Cardiac muscle cell (in vitro differentiated cells and primary cell): Measurements from ENCODE around the gene RBBP9.

- RAMPAGE, long total RNA = no peak
- RRBS = no CpG with 5 or more reads among the region's 7 CpGs
Measured at GRCh38 chr20:17835245-17835506, 133.4 kb downstream of the SNX5 start.

- RAMPAGE, long total RNA = no peak
- RRBS = no CpG with 5 or more reads among the region's 7 CpGs
Measured at GRCh38 chr20:17925056-17925703, 43.4 kb downstream of the SNX5 start.

- RAMPAGE, long total RNA = no peak
- RRBS = no CpG with 5 or more reads among the region's 7 CpGs
Measured at GRCh38 chr20:17941304-17941896, 27.2 kb downstream of the SNX5 start.

DNA sequence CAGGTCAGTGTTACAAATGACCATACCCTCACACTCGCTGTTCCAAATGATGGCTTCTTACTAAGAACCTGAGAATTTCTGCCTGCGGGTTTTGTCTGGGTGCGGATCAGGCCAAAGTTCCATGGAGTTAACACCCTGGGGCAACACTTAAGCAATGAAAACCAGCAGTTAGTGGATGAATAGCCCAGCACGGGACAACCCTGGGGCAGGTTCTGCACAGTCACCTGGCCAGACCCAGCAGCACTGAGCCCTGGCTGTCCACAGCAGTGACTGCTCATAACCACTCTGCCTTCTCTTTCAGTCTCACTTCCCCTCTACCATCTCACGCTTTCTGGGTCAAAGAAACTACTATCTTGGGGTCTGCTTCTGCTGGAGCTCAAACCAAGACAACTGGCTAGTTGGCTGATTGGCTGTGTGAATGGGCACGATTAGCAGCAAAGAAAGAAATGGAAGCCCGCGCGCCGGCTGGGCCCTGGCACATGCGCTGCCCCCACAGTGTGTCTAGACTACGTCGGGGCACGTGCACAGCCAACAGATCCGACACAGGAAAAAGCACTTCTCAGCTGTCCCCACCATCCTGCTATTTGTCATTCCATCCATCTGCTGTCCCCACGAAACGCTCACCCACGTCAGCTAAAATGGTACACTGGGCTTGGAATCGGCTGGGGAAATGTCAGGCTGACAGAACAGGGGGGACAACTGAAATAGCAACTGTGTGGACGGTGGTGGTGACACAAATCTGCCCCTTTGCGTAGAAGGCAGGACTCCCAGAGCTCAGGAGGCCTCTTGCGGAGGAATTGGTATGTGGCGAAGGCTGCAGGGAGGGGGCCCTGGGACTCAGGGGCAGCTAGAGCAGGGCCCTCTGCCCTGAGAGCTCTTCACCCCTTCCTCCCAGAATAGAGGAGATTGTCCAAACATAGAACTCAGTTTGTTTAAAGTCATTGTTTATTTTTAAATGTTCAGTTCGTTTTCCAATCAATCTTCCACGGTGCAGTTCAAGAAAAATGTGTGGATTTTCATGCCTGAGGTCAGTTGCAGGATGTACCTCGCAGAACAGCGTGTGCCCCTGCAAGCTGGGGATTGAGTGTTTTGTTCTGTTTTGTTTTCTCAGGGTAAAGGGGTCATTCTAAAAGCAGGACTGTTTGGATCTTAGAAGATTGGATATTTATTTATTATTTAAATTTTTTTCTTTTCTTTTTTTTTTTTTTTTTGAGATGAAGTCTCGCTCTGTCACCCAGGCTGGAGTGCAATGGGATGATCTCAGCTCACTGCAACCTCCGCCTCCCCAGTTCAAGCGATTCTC is 36.9 kb downstream of the MGME1 start:
- RAMPAGE, long total RNA = no peak
- RRBS = no CpG with 5 or more reads among the region's 30 CpGs

DNA sequence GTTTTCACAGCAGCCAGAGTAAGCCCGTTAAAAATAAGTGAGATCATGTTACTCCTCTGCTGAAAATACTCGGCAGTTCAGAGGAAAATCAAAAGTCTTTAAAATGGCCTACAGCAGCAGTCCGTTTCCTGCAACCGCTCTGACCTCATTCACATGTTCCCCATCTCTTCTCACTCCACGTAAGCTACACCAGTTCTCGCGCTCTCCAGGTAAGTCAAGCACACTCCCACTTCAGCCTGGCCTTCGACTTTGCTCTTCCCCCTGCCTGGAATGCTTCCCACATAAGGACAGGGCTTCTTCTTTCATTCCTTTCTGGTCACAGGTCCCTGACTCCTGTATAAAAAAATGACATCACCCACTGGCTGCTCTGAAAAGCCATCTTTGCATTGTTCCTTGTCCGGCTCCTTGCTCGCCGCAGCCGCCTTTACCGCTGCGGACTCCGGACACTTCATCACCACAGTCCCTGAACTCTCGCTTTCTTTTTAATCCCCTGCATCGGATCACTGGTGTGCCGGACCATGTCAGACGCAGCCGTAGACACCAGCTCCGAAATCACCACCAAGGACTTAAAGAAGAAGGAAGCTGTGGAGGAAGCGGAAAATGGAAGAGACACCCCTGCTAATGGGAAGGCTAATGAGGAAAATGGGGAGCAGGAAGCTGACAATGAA is 42.8 kb downstream of the MGME1 start:
- RAMPAGE, long total RNA = no peak
- RRBS = 94% methylated on average over 10 of the region's 22 CpGs

GRCh38 chr20:18018365-18018984 is 39.2 kb downstream of the OVOL2 start:
- RAMPAGE, long total RNA = no peak
- RRBS = no CpG with 5 or more reads among the region's 5 CpGs

DNA sequence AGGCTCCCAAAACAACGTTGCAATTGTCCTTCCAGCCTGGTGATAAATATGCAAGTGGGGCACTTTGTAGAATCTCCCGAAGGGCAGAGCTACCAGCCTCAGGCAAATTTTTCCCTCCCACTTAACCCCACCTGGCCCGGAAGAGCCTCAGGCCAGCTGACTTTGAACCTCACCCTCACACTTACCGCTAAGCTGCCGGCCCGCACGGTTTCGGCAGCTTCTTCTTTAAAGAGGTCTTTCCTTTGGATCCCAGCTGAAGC is 2.5 kb downstream of the OVOL2 start:
- RAMPAGE, long total RNA = no peak
- RRBS = 8% methylated on average over 6 of the region's 8 CpGs

DNA sequence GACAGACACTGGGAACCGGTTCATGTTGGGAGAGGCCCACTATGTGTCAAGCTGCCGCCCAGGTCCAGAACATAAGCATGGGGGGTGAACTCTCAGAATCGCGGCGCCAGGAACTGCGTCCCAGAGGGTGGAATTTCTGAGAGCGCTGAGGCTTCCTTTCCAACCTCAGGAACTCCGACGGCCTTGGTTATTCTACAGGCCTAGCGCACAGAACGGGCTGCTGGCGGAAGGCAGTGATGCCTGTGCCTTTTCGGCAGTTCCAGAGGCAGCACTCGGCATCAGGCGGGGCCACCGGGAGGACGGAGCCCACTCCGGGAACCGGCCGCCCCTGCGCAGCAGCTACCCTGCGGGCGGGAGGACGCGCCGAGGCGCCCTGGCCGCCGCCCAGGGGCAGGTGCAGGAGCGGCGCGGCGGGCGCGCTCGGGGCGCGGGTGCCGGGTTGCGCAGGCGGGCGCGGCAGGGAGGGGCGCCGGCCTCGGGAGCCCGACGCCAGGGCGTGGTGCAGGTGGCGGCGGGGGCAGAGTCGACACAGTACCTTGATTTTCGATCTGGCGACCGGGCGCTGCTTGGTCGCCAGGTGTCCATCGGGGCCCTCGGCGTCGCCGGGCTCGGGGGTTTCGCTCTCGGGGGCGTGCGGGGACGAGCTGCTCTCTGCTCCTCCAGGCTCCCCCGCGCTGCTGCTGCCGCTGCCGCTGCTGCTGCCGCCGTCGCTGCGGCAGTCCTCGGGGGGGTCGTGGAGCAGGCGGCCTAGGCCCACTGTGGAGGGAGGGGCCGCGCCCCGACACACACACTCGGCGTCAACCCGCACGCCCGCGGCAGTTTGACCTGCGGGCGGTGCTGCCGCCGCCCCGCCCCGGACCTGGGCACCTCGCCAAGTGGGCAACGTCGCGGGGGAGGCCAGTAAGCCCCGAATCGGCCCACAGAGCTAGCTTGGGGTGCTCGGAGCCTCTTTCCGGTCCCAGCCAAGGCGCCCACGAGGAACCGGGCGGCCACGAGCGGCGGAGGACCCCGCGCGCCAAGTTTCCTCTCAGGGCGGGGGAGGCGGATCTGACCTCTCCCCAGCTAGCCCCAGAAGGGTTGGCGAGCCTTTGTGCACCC is 1.2 kb downstream of the OVOL2 start:
- RAMPAGE, long total RNA = no peak
- RRBS = 3% methylated on average over 29 of the region's 115 CpGs

GRCh38 chr20:18057220-18057402 is 605 bp downstream of the OVOL2 start:
- RAMPAGE, long total RNA = no peak
- RRBS = 2% methylated on average over 3 of the region's 10 CpGs

- RAMPAGE, long total RNA = start-site peak on the minus strand at chr20:18497173-18497240, 671 and 525 reads in 2 replicates
- RRBS = no CpG with 5 or more reads among the region's 36 CpGs
Measured at GRCh38 chr20:18496520-18497614, at the start of gene RBBP9. Gene RBBP9 (minus strand): TSS chr20:18497225.

- RAMPAGE, long total RNA = no peak
- RRBS = no CpG with 5 or more reads among the region's 12 CpGs
Measured at GRCh38 chr20:18519469-18520018, 11.8 kb downstream of the SEC23B start.

DNA sequence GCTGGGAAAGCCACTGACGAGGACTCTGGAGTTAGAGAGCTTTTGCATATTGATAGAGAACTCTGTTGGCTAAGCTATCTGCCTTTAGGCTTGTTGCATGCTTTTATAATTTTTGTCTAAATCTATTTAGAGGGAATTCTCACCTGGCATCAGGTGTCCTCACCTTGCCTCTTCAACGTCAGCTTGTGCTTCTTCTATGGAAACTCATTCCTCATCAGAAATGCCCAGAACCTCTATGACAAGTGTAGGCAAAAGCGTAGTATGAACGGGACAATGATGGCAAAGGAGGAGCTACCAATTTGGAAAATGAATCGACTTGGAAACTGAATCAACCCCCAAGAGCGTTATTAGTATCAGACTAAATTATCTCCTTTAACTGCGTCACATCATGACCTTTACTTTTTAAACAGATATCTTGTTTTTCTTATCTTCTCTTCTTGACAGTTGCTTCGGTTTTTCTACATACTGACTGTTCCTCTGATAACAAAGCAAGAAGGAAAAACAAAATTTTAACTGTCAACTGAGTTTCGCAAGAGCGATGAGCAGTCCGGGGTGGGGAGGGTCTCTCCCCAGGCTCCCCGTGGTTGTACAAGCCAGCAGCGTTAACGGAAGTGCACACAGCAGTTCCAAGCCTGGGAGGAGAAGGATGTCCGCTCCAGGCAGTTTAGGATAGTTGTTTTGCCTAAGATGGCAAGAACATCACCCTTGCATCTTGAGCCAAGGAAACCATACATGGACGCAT is 20.4 kb downstream of the SLC24A3 start:
- RAMPAGE, long total RNA = no peak
- RRBS = no CpG with 5 or more reads among the region's 16 CpGs

DNA sequence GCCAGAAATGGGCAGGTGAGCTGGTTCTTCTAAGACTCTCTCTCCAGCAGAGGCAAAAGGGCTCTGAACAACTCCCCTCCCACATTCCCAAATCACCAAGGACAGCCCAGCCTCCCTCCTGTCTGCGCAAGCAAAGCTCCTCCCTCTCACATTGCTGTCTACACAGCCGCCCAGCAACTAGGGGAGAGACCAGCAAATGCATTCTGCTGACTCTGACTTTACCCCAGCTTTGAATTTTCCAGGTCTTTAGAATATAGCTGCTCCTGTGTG is 205.9 kb upstream of the RIN2 start:
- RAMPAGE, long total RNA = no peak
- RRBS = no CpG with 5 or more reads among the region's 2 CpGs

DNA sequence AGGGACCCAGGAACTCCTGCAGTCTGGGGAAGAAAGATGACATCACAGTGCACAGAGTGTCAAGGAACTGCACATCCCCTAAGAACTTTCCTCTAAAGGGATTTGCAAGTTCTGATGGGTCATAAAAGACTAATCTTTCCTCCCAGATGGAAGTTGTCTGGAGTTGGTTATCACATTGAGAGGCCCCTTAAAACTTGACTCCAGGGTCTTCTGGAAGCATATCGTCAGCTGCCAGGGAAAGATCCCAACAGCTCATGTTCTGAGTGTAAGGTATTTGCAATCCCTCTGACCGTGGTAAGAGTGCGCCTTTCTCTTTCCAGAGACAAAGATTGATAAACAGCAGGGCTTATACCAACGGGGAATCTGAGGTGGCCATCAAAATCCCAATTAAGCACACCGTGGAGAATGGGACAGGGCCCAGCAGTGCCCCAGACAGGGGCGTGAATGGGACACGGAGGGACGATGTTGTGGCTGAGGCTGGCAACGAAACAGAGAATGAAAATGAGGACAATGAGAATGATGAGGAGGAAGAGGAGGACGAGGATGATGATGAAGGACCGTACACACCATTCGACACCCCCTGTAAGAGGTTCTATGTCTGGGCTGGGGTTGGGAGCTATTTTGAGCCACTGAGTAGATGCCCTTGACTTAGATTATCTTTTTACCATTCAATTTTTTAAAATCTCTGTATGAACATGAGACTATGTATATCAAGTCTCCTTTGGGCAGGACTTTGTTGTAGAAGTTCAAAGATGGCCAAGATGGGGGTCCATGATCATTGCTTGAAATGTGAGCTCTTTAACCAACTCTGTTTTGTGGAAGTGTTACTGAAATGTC is 73.1 kb upstream of the RIN2 start:
- RAMPAGE, long total RNA = no peak
- RRBS = no CpG with 5 or more reads among the region's 12 CpGs

DNA sequence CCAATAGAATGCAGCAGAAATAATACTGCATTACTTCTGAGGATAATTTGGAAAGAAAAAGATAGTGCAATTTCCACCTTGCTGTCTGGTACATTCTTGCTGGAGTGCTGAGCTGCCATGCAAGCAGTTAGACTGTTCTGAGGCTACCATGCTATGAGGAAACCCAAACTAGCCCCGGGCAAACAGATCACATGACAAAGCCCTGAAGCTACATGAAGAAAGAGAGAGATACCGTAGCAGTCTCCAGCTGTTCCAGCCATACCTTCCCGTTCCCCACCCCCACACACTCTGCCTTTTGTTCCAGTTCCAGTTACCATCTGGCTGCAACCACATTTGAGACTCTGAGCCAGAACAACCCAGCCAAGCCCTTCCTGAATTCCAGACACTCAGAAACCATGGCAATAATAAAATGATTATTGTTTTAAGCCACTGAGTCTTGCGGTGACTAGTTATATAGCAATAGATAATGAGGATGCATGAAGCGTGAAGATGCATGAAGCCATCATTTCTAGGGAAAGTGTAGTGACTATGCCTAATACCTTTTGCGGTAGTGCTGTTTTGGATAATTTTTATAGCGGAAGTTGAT is 28.2 kb downstream of the RIN2 start:
- RAMPAGE, long total RNA = no peak
- RRBS = no CpG with 5 or more reads among the region's 7 CpGs

DNA sequence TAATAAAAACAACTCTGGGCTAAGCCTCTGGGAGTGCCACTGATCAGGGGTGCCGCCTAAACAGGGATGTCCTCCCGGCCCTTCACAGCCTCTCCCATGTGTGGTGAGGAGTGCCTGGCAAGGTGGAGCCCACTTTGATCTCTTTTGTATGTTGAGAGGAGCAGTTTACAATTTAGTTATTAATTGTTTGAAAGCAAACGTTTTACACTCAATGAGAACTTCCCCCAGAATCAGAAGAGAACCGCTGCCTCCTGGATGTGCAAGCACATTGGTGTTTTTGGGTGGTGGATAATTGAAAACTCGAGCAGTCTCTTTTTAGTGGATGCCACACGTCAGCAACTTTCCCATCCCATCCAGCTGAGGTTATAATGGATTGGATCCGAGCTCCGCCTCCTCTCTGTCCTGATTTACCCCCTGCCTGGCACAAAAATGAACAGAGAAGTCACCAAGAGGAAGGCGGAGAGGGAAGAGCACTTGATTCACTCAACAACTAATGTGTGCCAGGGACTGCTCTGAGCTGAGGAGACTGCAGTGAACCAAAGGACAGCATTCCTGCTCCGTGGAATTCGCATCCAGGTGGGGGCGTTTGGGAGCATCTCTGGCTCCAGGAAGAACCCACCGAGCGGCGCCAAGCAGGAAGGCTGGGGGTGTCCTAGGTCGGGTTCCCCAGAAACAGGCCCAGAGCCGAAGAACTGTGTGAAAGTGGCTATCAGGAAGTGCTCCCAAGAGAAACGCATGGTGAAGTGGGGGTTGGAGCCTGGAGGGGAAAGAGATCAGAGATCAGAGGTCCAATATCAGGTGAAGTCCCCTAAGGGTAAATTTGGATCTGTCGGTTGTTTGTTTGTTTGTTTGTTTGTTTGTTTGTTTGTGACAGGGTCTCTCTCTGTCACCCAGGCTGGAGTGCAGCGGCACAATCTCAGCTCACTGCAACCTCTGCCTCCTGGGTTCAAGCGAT is 95.9 kb upstream of the NAA20 start:
- RAMPAGE, long total RNA = no peak
- RRBS = no CpG with 5 or more reads among the region's 21 CpGs

- RAMPAGE, long total RNA = no peak
- RRBS = no CpG with 5 or more reads among the region's 17 CpGs
Measured at GRCh38 chr20:19937233-19938307, 79.6 kb upstream of the NAA20 start.

DNA sequence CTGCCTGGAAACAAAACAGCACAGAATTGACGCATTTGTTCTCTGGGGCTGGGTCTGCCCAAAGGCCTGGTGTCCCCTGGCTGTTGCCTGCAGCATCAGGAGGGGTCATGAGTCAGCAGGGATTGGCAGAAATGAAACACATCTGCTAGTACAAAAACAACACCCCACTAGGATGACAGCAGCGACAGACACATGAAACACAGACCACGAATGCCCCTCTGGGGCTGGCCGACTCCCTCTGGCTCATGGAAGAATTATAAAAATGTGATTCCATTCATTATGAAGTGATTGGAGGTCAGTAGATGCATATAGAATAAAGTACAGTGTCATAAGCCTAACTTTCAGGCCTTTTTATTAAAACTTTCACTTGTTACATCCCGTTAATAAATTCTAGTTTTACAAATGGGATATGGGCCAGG is 157.5 kb upstream of the INSM1 start:
- RAMPAGE, long total RNA = no peak
- RRBS = no CpG with 5 or more reads among the region's 5 CpGs

GRCh38 chr20:20369292-20369948 is 1.5 kb downstream of the INSM1 start:
- RAMPAGE, long total RNA = no peak
- RRBS = 3% methylated on average over 15 of the region's 74 CpGs

DNA sequence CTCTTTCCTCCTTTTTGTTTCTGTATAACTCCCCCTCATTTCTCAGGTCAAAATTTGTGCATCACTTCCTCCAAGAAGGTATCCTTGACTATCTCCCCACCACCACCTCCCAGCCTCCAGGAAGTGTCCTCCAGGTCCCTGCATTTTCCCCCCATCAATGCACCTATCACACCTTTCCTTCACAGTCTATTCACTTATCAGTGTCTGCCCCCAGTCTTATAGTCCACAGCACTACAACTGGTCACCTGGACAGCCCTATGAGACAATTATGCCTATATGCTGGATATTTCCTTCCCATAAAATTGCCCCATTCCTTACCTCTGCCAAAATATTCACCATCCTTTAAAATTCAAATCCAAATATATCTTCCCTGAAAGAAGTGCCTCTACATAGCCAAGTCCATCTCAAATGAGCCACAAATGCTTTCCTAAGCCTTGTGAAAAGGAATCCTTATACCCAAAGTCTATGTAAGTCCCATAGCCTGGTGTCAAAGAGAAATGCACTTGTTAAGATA is 105.8 kb downstream of the RALGAPA2 start:
- RAMPAGE, long total RNA = no peak